ENCODE data around the gene SCN2B.

GRCh38 chr11:117907105-117907879, 21.9 kb downstream of the TMPRSS13 start:
- RRBS, 2 experiments: no CpG with 5 or more reads among the region's 23 CpGs

- RRBS, 2 experiments: no CpG with 5 or more reads among the region's 9 CpGs
Observed at GRCh38 chr11:117987938-117988746, 1.9 kb downstream of the IL10RA start.

GRCh38 chr11:118144822-118145936, 7.4 kb downstream of the SCN4B start:
- RRBS, 2 experiments: 0 to 13% methylated on average over 5 to 7 of the region's 59 CpGs

DNA sequence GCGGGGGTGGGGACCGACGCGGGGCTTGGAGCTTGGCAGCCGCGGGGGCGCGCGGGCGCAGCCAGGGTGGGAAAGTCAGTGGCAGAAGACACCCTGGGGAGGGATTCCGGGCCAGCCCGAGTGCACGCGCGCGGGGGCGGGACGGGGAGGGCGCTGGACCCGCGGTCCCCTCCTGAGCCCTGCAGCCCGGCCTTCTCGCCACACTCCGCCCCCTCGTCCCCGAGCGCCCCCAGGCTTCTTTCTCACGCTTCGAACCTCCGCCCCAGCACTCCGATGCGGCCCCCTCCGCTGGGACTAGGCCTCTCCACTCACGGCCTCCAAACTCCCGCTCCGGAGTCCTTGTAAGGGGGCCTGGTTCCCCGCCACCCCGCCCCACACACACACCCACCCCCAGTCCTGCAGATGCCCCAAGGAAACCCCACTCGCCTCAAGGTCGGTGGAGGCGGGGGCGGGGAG, 6.7 kb downstream of the SCN4B start:
- RRBS, 2 experiments: 2 to 7% methylated on average over 10 of the region's 42 CpGs

DNA sequence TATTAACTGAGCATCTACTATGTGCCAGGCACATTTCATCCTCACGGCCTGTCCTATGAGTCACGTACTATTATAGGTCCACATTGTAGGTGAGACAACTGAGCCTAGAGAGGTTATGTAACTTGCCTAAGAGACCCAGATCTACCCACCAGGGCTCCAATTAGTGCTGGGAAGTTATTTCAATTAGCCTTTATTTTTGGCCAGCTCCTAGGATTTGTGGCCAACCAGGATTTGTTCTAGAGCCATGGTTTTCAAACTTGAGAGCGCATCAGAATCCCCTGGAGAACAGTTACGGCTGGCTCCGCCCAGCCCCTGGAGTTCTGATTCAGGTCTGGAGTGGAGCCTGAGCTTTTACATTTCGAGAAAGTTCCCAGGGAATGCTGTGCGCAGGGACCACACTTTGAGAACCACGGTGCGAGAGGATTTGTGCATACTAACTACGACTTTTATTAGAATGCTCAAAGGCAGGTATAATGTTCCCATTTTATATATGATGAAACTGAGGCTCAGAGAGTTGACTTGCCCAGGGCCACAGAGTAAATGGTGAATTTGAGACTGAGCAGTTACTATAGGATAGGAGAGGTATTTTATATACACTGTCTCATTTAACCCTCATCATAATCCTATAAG, 5.8 kb downstream of the SCN4B start:
- RRBS, 2 experiments: no CpG with 5 or more reads among the region's 10 CpGs

DNA sequence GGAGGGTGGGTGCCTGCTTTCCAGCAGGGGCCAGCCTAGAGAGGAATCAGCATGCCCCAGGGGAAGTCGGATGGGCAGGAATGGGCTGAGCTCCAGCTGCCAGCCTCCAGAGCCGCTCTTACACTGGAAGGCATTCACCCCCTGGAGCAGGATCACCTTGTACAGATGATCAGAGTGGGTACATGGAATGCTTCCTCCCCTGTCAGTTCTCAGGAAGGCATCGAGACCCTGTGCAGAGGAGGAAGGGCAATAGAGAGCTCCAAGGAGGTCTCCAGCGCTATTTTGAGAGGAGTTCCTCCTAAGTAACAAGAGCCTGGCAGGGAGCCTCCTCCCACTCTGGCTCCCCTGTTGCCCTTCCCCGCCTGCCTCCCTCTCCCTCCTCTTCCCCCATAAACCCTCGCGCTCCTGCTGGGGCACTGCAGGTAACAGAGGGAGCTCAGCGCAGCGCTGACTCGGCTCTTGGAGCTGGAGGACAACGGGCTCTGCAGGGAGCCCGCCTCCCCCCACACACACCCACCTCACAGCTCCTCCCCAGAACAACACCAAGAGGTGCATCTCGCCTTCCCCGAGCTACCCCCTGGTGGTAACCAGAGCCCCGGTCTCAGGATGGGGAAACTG, 3.7 kb upstream of the SCN4B start:
- RRBS, 2 experiments: no CpG with 5 or more reads among the region's 15 CpGs

- RRBS, 2 experiments: no CpG with 5 or more reads among the region's 7 CpGs
Observed at GRCh38 chr11:118176358-118176774, at the start of gene SCN2B. Gene SCN2B (minus strand): TSS chr11:118176639.

GRCh38 chr11:118213672-118214332, 11.0 kb downstream of the JAML start:
- RRBS, 2 experiments: no CpG with 5 or more reads among the region's 4 CpGs

DNA sequence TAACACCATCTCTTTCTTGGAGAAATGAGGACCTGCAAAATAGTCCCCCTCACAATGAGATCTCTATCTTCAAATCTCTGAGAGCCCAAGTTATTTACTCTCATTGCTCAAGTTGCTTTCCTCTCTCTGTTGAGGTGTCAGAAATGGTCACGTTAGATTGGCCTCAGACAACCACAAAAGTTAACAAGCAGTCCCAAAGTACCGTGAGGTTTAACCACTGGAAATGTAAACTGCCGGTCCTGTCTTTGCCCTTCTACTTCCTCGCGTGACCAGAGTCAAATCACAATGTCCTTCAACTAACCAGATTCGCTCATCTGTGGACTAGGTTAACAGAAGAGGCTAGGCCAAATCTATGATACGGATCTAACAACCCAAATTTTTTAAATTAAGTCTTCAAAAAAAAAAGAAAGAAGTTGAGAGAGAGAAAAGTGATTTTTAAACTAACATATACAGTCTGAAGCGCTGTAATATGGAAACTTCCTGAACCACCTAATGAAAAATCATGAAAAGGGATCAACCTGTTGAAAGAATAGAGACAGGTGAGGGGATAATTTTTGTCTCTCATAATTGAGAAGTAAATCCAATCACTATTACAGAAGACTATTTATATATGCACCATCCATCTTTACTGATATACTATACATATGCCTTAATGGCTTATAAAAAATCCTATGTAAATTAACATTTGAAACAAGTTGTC, 3.2 kb upstream of the JAML start:
- RRBS, 2 experiments: no CpG with 5 or more reads among the region's 8 CpGs

GRCh38 chr11:118341905-118342341, 582 bp downstream of the CD3D start:
- RRBS, 2 experiments: no CpG with 5 or more reads among the region's 3 CpGs

- RRBS, 2 experiments: no CpG with 5 or more reads among the region's 7 CpGs
Observed at GRCh38 chr11:118510422-118511407, 16.6 kb upstream of the TTC36 start.

GRCh38 chr11:118561373-118561645, 4.4 kb downstream of the IFT46 start:
- RRBS, 2 experiments: no CpG with 5 or more reads among the region's 2 CpGs

DNA sequence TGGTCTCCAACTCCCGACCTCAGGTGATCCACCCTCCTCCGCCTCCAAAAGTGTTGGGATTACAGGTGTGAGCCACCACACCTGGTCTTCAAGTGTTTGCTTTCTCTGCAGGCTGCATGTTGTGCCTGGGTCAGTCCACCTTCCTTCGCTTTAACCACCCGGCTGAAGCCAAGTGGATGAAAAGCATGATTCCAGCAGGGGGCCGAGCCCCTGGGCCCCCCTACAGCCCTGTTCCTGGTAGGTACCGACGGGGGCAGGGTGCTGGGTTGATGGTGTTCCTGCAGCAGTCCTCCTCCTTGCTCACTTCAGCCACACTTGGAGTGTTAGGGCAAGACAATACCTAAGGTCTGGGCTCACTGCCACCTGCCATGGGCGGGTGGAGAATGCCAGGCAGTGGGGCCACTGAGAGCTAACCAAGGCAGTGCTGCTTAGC, 17.4 kb downstream of the PHLDB1 start:
- RRBS, 2 experiments: no CpG with 5 or more reads among the region's 8 CpGs

GRCh38 chr11:118751315-118752491, 39.3 kb downstream of the DDX6 start:
- RRBS, 2 experiments: no CpG with 5 or more reads among the region's 12 CpGs

DNA sequence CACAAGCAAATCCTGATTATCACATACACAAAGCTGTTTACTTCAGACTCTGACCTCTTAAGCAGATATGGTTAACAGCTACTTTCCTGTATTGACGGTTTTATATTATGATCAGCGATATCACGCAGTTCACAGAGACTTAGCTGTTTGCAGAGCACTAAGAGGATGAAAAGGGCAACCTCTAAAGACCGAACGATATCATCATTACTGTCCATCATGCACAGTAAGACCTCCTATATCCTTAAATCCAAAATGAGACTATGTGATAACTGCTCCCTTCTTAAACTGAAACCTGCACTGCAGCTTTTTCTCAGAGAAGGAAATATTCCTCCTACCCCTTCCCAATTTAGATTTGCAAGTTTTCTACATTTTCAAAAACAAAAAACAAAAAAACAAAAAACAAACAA, 1.4 kb downstream of the DDX6 start:
- RRBS, 2 experiments: no CpG with 5 or more reads among the region's 5 CpGs

DNA sequence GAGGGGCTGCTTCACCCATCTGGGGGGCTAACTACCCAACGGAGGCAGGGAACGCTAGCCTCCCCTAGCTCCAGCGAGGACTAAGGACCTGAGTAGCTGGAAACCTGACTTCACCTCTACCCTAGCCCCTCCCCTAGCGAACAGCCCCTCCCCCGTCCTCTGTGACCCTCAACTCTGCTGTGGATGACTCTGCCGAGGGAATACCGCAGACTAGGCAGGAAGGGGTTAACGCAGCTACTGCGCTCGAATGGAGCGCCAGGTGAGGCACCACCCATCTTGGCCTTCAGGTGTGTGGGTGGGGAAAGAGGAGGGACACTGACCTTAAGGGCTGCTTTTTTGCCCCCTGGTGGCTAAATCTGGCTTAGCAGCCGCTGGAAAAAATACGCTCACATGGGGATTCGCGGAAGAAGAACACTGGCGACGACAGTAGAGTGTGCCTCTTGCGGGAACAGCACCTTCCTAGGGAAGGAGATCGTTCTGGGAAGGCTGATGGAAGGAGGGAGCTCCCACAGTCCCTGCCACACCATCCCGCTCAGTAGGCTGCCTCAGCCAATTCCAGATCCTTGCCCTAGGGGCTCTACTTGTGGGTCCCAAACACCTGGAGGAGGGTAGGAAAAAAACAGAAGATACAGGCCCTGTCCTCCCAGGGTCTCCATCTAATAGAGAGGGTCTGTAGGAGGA, 4.5 kb upstream of the BCL9L start:
- RRBS, 2 experiments: no CpG with 5 or more reads among the region's 20 CpGs

GRCh38 chr11:119007774-119008229, 9.9 kb downstream of the CENATAC start:
- RRBS, 2 experiments: no CpG with 5 or more reads among the region's 3 CpGs

- RRBS, 2 experiments: 84% methylated on average over 5 of the region's 21 CpGs; no CpG with 5 or more reads in 1 of the 2 experiments
Observed at GRCh38 chr11:119024203-119025590, 6.1 kb downstream of the TRAPPC4 start.

DNA sequence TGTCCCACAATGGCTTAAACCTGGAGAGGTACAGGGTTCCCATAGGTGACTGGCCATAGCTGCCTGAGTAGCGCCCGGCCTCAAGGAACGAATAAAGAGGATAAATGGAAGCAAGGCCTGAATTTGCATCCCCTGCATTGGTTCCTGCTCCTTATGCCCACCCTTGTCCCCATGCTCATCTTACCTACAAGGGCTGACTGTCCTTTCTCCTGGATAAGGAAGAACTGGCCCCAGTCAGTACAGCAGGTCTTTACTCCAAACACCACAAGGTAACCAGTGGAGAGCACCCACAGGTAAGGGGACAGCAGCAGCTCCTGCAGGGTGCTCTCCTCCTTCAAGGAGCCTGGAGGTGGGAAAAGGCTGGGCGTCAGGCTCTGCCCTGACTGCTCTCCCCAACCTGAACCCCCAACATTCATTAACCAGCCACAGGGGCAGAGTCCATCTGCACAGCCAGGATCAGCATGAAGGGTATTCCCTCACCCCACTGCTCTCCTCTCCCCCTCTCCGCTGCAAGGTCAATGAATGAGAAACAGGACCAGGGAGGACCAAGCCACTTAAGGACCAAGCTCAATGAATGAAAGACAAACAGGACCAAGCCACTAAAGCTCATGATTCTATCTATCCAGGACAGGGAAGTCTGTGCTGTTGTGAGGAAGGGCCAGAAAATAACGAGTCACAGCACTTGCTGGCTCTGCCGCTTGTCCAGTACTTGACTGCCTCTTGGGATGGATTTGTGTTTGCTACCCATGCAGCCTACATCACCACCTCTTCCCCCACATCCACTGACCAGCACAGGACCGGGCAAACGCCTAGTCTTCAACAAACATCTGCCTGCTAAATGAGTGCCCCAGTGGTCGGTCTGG, 8.4 kb downstream of the TRAPPC4 start:
- RRBS, 2 experiments: no CpG with 5 or more reads among the region's 10 CpGs